Metastatic Pancreatic Carcinoma in the Ovary (tissue), 1 donor: ENCODE measurements around the genes KMT5C, TMEM190, ISOC2, C19orf85, ZNF784 and ZNF580.

- PRO-cap: unidirectional peak, minus-strand start at chr19:55339194; bidirectional peak, plus-strand start at chr19:55339553, minus-strand start at chr19:55339349; unidirectional peak, plus-strand start at chr19:55339886
These were observed at the start of gene KMT5C for GRCh38 chr19:55339033-55340018. KMT5C (plus strand) TSS chr19:55339876.

DNA sequence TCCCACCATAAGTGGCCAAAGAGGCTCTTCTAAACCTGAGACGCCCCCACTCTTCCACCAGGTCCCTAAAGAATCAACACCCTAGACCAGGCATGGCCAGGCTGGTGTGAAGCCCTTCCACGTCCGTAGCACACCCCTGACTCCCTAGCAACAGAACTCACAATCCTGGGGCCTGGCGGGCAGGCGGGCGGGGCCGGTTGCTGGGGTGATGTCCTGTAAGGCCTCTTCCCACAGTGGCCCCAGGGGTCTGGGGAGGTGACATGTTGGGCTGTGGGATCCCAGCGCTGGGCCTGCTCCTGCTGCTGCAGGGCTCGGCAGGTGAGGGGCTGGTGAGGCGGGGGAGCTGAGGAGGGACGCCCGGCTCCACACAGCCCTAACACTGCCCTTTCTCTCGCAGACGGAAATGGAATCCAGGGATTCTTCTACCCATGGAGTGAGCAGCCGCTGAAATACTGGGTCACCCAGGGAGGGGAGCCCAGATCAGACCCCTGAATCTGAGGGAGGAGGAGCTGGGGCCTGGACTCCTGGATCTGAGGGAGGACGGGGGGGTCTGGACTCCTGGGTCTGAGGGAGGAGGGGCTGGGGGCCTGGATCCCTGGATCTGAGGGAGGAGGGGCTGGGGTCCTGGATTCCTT lies at the start of gene TMEM190:
Gene TMEM190 (plus strand): TSS at position 233 of the 635 bp plus-strand sequence.
- PRO-cap: no peak

DNA sequence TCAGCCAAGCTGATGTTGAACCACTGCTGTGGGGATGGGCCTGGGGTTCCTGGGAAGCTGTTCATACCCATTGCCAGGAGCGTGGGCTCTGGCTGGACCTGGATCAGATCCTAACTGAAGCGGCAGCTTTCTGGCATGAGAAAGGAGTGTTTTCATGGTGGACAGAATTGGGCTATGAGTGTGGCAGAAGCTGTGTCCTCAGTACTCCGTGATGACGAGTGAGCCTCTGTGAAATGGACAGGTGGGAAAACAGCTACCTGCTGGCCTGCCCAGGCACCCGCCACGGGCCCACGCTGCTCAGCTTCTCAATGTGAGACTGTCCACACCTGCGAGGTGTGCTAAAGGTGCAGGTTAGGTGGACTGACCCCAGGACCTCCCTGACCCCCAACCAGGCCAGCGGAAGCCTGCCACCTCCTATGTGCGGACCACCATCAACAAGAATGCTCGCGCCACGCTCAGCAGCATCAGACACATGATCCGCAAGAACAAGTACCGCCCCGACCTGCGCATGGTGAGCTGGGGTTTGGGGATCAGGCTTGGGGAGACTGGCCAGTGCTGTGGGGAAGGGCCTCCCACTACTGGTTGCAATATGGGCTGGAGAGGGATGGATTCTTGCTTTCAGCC lies 1.9 kb downstream of the RPL28 start:
- PRO-cap: no peak

GRCh38 chr19:55406297-55407560 lies 859 bp downstream of the UBE2S start:
- PRO-cap: no peak

- PRO-cap: no peak
These were observed 1.3 kb downstream of the SHISA7 start for GRCh38 chr19:55441753-55442302.

DNA sequence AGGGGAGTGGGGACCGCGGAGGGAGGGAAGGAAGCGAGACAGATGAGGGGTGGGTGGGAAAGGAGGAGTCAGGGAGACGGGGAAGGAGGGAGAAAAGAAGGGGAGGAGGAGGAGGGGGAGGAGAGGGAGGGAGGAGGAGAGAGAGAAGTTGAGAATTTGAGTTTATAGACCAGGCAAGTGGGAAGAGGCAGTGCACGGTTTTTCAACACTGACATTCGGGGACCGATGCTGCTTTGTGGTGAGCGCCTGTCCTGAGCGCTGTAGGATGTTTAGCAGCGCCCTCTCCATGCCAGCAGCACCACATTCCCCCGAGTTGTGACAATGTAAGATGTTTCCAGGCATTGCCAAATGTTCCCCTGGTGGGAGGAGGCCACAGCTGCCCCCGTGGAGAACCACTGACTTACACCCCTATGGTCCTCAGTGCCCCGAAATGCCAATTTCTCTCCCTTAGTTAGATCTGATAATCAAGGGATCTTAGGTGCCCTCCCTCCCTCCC lies 311 bp upstream of the SHISA7 start:
- PRO-cap: no peak

DNA sequence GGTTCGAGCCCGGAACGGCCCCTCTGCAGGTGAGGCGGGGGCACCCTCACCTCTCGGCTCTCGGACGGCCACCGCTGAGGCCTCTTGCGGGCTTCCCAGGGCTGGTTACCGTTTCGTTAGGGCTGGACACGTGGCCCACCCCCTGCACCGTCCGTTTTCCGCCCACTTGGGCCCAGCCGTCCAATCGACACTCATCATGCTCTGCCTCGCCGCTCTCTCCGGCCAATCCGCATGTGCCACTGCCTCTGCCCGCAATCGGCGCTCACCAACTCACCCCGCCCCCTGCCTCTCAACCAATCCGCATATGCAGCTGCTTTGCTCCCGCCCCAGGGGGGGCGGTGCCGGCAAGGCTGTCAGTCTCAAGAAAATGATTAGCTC lies at the start of gene ISOC2:
Gene ISOC2 (minus strand): TSS at position 118 of the 378 bp plus-strand sequence.
- PRO-cap: unidirectional peak, minus-strand start at position 86 of the sequence; bidirectional peak, plus-strand start outside the sequence, minus-strand start at position 118 of the sequence

- PRO-cap: no peak
These were observed at the start of gene C19orf85 for GRCh38 chr19:55464651-55465016. C19orf85 (minus strand) TSS chr19:55464751.

- PRO-cap: no peak
These were observed 4.0 kb upstream of the ZNF628 start for GRCh38 chr19:55472328-55472951.

DNA sequence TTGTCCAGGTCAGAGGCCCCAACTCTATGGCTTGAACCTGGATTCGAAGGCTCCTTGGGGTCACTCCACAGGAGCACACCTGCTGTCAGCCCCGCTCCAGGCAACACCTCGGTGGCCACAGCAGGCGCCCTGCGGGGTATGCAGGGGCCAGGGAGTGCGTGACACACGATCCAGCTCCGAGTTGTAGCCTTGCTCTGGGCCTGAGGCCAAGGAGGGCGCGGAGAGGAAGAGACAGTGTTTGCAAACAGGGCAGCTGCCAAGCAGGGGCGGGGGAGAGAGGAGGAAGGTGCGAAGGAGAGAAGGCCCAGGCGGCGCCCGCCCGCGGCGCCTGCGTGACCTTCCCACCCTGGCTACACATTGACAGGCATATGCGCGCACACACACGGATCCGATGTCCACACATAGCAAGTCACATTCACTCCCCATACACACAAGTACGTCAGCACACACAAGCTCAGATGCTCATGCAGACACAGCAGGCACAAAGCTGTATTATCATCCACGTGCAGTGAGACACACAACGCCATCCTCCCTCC lies 10.6 kb downstream of the SBK2 start:
- PRO-cap: no peak

DNA sequence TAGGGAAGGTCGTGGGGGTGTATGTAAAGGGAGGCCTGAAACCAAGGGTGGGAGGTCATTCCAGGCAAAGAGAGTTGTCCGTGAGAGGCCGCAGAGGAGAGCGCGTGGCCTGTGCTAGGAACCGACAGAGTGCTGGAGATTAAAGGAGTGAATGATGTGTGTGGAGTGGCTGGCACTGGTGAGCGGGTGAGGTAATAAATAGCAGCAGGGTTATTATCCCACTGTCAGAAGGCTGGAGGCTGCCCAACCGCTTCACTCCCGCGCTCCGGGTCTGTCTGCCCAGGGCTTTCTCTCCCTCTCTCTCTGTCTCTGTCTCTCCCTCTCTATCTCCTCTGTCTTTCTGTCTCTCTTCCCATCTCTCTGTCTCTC lies 17.4 kb downstream of the ZNF579 start:
- PRO-cap: bidirectional peak, plus-strand start at position 224 of the sequence, minus-strand start at position 134 of the sequence

DNA sequence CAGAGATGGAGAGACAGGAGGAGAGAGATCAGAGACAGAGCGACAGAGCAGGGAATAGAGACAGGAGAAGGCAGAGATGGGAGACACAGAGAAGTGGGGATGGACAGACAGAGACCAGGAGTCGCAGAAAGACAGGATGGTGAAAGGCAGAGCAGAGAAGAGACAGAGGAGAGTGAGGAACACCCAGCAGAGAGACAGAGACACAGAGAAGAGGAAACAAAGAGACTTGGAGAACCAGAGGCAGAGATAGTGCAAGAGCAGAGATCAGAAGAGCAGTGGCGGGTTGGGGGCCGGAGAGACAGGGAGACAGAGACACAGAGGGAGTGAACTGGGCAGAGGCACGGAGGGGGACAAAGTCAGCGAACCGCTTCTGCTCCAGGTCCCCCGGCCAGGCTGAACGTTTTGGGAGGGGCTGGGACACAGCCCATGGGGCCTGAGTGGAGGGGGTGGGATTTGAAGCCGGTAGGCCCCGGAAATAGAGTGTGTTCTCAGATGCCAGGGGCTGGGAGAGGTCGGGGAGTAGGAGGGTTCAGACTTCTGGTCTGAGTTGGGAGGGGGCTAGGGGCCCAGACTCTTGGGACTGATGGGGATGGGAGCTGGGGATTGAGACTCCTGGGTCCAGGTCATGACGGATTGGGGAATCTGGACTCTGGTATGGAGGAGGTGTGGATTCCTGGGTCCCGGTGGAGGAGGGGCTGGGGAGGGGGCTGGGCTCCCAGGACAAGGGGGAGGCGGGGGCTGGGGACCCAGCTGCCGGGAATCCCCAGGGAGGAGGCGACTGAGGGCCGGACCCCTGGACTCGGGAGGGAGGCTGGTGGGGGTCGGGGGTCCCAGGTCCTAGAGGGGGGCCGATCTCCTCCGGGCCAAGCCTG lies 597 bp downstream of the ZNF579 start:
- PRO-cap: bidirectional peak, plus-strand start at position 481 of the sequence, minus-strand start at position 399 of the sequence

DNA sequence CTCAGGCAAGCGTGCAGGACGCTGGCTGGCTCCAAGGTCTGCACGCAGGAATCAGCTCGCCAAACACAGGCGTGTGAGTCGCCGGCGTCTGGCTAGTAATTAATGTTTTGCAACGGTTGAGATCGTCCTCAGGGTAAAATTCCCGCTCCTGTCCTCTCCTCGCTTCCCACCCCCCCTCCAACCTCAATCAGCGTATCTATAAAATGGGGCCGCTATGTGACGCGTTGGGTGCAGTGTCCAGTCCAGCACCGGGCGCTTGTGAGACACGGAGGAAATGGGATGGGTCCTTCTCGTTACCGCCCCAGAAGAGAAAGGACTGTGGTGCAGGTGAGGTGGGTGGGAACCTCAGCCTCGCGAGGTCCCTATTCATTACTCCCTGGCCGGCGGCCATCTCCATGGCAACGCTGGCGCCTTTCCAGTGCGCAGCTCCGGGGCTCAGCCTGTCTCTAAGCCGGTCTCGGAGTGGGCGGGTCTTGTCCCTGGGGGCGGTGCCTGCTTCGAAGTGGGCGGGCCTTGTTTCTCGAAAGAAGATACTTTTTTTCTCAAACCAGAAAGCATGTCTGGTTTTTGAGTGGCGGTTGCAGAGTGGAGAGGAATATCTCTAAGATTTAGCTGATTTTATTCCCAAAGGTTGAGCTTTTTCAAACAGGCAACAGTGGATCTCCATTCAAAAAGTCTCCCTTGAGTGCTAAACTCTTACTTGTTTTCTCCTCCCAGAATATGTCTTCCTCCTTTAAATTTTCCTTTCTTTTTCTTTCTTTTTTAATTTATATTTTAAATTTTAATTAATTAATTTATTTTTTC lies 6.6 kb upstream of the ZNF579 start:
- PRO-cap: unidirectional peak, minus-strand start at position 176 of the sequence; bidirectional peak, plus-strand start at position 563 of the sequence, minus-strand start at position 303 of the sequence

GRCh38 chr19:55623821-55625276 lies at the start of gene ZNF784:
ZNF784 (minus strand) TSS chr19:55624566.
- PRO-cap: bidirectional peak, plus-strand start at chr19:55624743, minus-strand start at chr19:55624586

GRCh38 chr19:55638998-55639449 lies 1.8 kb upstream of the ZNF580 start:
- PRO-cap: no peak

GRCh38 chr19:55640877-55641653 lies at the start of gene ZNF580:
ZNF580 (plus strand) TSS chr19:55641002.
- PRO-cap: bidirectional peak, plus-strand start at chr19:55640930, minus-strand start at chr19:55640978; bidirectional peak, plus-strand start at chr19:55641269, minus-strand start at chr19:55641197

GRCh38 chr19:55677636-55678074 lies 2.6 kb downstream of the EPN1 start:
- PRO-cap: no peak

GRCh38 chr19:55809225-55809927 lies 22.4 kb downstream of the NLRP11 start:
- PRO-cap: unidirectional peak, minus-strand start at chr19:55809415

- PRO-cap: no peak
These were observed 9.6 kb downstream of the ZNF787 start for GRCh38 chr19:56111456-56111999.

DNA sequence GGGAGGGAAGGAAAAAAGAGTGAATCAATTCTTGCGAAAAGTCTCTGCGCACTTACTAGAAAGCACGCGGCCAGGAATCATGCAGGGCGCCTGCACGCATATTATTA lies 421 bp downstream of the ZSCAN5A start:
- PRO-cap: no peak